Urinary bladder (tissue), 3 donors: ENCODE measurements around the genes SLC35G2, ESYT3, PRR23A, RBP2 and CLSTN2.

DNA sequence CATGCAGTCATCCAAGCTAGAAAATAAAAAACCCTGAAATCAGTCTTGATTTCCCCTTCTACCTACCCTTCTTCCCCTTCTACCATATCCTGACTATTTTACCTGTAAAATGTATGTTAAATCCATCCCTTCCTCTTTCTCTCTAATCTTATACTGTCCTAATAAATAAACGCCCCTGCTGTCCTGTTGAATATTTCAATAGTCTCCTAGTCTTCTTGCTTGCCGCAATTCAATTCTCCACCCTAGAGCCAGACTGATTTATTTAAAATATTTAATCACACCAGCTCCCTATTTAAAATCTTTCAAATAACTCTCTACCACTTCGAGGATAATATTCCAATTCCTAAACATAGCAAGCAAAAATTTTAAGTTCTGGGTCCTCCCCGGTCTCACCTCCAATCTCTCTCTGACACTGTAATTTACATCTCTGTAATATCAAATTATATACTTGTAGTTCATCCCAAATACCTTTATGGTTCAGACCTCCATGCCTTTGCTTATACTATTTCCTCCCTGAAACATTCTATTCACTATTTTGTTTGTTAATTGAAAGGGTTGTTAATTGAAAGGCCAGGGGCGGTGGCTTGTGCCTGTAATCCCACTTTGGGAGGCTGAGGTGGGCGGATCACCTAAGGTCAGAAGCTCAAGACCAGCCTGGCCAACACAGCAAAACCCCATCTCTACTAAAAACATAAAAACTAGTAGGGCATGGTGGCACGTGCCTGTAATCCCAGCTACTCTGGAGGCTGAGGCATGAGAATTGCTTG lies 103.4 kb downstream of the STAG1 start:
- PRO-cap: no peak
- RAMPAGE, long total RNA: no peak

GRCh38 chr3:136818802-136819668 lies at the start of gene SLC35G2:
TSS of gene SLC35G2 (plus strand) at chr3:136819126.
- PRO-cap: bidirectional peak, plus-strand start at chr3:136819052, minus-strand start at chr3:136819030; bidirectional peak, plus-strand start at chr3:136819147, minus-strand start at chr3:136819125; bidirectional peak, plus-strand start at chr3:136819863, minus-strand start at chr3:136819572
- RAMPAGE, long total RNA: no peak

DNA sequence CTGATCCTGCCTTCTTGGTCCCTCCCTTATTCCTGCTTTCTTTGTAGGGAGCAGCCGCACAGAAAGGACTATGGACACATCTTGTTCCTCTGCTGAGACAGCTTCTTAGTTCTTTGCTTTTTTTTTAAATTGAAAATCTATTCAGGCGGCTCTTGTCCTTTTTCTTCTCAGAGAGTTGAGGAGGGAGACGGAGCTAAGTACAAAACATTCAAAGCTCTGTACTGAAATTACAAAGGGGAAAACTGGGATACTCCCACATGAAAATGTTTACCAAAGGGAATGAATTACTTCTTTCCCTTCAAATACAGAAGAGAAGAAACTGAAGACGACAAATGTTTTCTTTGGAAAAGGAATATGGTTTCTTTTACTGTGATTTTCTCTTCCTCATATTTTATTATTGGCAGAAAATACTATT lies 285.2 kb downstream of the IL20RB start:
- PRO-cap: no peak
- RAMPAGE, long total RNA: no peak

DNA sequence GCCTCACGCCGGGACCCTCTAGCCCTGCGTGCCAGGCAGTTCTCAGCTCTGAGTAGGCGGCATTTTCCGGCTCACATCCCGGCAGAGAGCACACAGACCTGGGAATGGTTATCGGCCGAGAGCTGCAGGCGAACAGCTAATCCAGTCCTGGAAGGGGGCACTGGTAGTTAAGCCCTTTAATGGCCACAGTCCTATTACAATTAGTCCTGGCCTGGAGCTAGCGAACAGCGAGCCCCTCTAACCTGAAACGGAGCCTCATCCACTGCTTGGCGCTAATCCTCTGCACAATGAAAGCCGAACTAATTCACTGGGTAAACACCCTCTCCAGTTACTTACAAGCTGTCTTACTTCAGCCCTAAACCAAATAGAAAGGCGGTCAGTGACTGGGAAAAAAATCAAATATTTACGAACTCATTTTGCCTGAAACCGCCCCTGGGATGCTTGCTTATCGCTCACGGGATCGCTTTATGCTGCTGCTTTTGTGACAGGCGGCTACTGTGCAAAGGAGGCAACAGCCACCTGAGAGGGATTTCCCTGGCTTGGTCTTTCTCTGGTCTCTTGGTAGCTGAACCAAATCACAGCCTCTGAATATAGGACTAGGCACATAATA lies 254.5 kb upstream of the SOX14 start:
- PRO-cap: no peak
- RAMPAGE, long total RNA: no peak

DNA sequence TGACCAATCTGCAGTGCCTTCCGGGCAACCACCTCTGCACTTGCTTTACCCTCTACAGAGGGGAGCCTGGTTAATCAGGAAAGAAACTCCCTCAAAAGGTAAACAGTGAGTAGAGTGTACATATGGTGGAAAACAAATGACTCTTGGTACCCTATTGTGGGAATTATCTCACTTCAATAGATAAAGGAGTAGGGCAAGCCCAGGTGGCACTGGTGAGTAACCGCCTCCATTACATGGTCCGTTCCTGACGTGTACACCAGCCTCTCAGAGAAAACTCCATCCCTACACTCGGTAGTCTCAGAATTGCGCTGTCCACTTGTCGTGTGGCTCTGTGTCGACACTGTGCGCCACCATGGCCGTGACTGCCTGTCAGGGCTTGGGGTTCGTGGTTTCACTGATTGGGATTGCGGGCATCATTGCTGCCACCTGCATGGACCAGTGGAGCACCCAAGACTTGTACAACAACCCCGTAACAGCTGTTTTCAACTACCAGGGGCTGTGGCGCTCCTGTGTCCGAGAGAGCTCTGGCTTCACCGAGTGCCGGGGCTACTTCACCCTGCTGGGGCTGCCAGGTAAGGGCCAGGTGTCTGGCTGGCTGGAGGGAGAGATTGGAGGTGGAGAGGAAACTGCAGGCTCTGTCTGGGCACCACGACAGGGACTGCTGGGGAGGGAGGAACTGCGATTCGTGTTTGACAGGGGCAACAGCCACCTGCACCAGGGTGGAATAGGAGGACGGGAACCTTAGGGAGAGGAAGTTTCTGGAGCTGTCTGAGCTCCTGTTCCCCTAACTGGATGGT lies 11.2 kb upstream of the CLDN18 start:
- PRO-cap: no peak
- RAMPAGE, long total RNA: no peak

GRCh38 chr3:138019142-138019811 lies 9.3 kb downstream of the CLDN18 start:
- PRO-cap: no peak
- RAMPAGE, long total RNA: no peak

- PRO-cap: unidirectional peak, plus-strand start at chr3:138434577
- RAMPAGE, long total RNA: no peak
Measured at GRCh38 chr3:138434207-138435299, at the start of gene ESYT3. TSS of gene ESYT3 (plus strand) at chr3:138434616.

- PRO-cap: no peak
- RAMPAGE, long total RNA: no peak
Measured at GRCh38 chr3:138549069-138550077, 44.7 kb downstream of the CEP70 start.

DNA sequence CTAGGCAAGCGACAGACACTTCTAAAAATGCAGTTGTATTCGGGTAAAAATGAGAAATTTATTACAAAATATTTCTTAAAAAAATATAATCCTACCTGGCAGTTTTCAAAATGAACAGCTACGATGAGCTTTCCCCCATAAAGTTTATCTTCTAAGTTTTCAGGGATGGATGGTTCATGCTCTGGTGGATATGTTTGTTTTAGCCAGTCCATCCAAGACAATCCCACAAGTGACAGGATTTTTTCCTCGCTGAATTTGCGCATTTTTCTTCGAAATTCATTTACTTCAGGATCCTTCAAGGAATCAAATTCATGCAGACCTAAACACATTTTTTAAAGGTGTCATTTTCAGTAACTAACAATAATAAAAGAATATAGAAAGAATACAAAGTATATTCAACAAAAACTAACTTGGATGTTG lies 92.3 kb downstream of the PIK3CB start:
- PRO-cap: no peak
- RAMPAGE, long total RNA: no peak

GRCh38 chr3:138943588-138944236 lies 3.2 kb downstream of the FOXL2 start:
- PRO-cap: no peak
- RAMPAGE, long total RNA: no peak

DNA sequence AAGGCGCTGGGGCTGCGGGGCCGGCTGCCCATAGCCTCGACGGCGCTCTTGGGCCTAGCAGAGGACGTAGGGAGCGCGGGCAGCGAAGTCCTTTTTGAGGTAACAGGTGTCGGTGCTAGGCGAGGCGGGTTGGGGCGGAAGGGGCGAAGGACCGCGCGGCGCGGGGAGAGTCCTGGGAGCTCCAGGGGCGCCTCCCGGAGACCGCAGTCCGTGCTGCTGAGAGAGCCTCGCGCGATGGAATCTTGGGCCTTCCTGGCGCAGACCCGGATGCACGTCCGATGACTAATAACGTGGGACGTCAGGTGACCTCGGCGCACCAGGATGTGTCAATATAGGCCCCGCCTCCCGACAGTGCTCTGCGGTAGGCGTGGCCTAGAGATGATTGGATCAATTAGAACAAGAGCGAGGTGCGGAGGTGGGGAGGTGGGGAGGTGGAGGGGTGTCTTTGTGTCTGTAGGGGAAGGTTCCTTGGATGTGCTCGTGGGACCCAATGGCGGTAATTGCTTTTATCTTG lies at the start of gene PRR23A:
PRR23A (minus strand) TSS at position 32 of the 514 bp plus-strand sequence.
- PRO-cap: no peak
- RAMPAGE, long total RNA: no peak

DNA sequence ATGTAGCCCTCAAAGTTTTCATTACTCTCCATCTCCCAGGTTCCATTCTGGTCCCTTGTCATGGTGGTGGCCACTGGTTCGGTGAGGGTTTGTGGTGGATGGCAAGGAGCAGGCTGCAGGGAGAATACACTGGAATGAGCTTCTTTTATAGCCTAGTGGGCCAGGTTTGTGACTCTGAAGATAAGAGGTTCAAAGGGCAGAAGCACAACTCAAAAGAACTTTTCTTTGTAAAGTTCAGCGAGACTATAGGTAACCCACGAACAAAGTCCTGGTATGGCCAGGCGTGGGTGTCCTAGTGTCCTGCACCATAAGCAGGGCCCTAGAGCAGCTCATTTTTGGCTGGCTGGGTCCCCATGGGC lies at the start of gene RBP2:
RBP2 (minus strand) TSS at position 119 of the 359 bp plus-strand sequence.
- PRO-cap: no peak
- RAMPAGE, long total RNA: no peak

DNA sequence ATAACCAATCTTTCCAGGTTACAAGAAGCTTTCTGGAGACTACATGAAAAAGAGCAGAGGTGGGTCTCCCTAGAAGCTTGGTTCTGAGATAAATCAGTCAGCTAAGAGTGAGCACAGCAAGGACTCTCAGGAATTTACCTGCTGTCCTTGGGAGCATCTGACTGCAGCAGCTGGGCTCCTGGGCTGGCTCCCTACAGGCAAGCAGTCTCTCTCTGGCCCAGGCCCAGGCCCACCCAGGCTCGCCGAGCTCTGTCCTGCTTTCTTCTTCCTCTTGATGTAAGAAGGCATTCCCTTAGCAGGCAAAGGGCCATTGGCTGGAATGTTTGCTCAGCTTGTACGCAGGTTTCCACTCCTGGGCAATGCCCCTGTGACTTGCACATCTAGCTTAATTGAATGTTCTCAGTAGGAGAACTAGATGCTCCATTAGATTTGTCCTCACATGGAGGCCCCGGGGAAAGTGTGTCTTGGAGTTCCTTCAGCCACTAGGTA lies 4.3 kb upstream of the RBP2 start:
- PRO-cap: no peak
- RAMPAGE, long total RNA: no peak

- PRO-cap: bidirectional peak, plus-strand start at chr3:139935185, minus-strand start at chr3:139935101
- RAMPAGE, long total RNA: no peak
Measured at GRCh38 chr3:139934812-139935851, at the start of gene CLSTN2. TSS of gene CLSTN2 (plus strand) at chr3:139935185.

GRCh38 chr3:141094914-141095785 lies 44.0 kb downstream of the SPSB4 start:
- PRO-cap: no peak
- RAMPAGE, long total RNA: no peak

GRCh38 chr3:141266536-141267654 lies 35.3 kb downstream of the PXYLP1 start:
- PRO-cap: no peak
- RAMPAGE, long total RNA: no peak

DNA sequence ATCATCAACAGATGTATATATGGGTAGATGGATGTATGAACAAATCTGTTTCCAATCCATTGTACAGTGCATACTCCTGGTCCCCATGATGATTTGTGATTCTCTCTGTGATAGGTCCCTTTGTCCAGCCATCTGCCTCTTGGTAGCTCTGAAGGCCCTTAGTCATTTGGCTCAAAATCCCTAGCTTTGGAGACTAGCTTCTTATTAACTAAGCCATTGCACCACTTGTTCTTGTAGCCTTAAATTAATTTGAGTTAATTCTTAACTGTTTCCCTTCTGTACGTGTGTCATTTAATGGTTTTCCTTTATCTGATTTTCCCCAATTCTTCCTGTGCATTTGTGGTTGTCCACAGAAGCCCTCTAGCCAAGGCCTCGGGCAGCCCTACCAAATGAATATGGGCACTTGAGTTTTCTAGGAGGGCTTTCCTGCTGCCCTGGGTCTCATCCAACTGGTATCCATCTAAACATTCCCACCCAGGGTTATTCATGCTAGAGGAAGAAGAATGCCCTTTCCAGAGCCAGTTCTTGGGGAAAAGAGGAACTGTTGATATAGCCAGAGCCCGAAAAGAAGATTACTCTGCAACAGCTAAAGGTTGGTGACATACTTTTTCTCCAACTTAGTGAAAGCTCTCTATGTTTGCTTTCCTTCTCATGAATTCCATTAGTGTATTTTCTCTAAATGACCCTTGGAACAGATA lies 44.3 kb upstream of the ZBTB38 start:
- PRO-cap: no peak
- RAMPAGE, long total RNA: no peak

GRCh38 chr3:141331653-141332403 lies 36.5 kb upstream of the ZBTB38 start:
- PRO-cap: unidirectional peak, minus-strand start at chr3:141331826
- RAMPAGE, long total RNA: no peak

DNA sequence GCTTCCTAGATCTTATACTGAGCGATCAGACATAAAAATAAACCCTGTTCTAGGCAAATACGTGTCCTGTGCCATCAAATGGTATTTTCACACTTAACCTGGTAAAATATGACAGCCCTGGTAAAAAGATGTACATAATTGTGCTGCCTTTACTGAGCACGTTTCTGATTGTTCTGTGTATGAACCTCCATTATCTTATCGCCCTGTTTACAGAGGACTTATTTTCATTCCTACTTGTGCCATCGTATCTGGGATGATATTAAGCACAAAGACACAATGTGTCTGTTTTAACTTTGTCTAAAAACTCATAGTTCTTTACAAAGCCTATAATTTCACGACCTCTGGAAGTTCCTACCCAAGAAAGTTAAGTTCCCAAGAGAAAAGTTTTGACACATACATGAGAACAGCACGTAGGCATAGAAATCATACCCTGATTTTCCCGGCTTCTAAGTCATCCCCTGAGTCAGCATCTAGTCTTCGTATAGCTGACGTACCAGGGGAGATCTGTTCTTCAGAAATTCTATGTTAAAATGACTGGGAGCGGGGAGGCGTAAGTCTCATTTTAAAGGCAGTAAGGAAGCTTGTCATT lies 948 bp downstream of the ZBTB38 start:
- PRO-cap: bidirectional peak, plus-strand start at position 528 of the sequence, minus-strand start at position 427 of the sequence
- RAMPAGE, long total RNA: no peak

GRCh38 chr3:141401872-141401990 lies 33.4 kb downstream of the ZBTB38 start:
- PRO-cap: no peak
- RAMPAGE, long total RNA: no peak